Kidney (tissue), 2 donors: ENCODE measurements around a stretch of chr6.

- PRO-cap = no peak
- RRBS = no CpG with 5 or more reads among the region's 14 CpGs
These were observed 121.2 kb downstream of the MAP3K4 start for GRCh38 chr6:161112461-161113492.

DNA sequence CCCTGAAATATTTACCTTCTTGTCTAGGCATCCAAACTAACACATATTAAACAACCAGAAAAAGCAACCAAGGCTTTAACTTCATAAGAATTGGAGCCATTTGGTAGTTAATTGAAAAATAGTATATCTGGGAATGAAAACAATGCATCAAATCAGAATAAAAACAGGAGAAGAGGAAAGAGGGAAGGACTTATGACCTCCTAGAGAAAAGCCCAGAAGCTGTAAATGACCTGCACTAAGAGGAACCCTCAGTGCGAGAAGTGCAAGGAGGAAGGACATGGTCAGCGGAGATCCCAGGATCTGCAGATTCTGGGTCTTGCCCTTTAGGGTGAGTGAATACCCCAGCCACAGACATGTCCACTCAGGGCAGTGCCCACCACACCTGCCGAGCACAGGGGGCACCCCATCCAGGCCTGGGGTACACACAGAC is 101.9 kb downstream of the AGPAT4 start:
- PRO-cap = no peak
- RRBS = no CpG with 5 or more reads among the region's 3 CpGs

GRCh38 chr6:161194285-161194866 is 79.5 kb downstream of the AGPAT4 start:
- PRO-cap = no peak
- RRBS = no CpG with 5 or more reads among the region's 6 CpGs

- PRO-cap = no peak
- RRBS = no CpG with 5 or more reads among the region's 16 CpGs
These were observed 19.0 kb downstream of the AGPAT4 start for GRCh38 chr6:161254717-161255484.

GRCh38 chr6:161434745-161435408 is 161.0 kb upstream of the AGPAT4 start:
- PRO-cap = no peak
- RRBS = no CpG with 5 or more reads among the region's 10 CpGs

DNA sequence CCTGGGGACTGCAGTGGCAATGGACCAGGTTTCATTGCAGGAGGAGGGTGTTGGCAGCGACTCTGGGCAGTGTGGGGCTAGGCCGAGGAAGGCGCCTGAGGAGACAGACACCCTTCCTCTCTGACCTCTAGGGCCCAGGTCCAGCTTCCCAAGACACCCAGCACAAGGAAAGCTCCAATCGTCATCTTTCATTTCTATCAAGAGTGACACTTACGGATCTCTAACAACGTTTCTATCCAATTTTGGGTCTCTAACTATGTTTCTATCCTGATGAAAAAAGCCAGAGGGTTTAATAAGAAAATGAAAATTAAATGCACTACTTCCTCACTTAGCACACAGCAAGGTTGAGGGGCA is 339.4 kb downstream of the PRKN start:
- PRO-cap = no peak
- RRBS = no CpG with 5 or more reads among the region's 6 CpGs

DNA sequence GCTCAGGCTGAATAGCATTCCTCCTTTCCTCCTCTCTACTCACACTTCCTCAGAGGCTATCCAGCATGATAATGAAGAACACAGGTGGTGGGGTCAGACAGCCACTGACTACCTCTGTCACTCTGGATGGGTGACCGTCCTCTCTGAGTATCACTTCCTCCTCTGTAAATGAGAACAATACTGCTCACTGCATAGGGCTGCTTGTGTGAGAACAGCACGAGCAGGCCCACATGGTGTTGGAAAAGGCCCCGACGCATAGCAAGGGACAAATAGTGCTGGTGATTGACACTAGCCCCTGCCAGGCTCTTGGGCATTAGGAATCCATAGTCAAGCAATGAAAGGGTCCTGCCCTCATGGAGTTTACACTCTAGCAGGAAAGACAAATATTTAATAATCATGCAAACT is 239.1 kb downstream of the PRKN start:
- PRO-cap = no peak
- RRBS = no CpG with 5 or more reads among the region's 4 CpGs

GRCh38 chr6:163288684-163289032 is 125.9 kb upstream of the QKI start:
- PRO-cap = no peak
- RRBS = no CpG with 5 or more reads among the region's 5 CpGs

DNA sequence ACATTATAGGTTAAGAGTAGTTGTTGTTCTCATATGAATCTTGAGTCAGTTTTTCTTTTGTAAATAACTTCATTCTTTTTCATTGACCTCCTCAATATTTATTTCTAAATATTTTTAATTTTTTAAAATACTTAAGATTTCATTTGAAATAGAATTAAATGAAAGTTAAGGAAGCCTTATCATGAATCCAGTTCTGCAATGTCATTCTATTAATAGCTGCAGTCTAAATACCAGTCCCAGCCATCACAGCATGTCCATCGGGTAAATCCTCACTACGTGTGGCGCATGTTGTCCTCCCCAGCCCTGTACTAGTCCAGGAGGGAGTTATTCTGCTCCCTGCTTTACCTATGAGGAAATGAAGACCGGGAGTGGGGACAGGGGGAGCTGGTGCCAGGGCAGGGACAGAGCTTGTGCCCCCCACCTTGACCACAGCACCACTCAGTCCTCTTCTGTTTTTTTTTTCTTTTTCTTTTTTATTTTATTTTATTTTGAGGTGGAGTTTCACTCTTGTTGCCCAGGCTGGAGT is 125.1 kb upstream of the QKI start:
- PRO-cap = no peak
- RRBS = no CpG with 5 or more reads among the region's 4 CpGs

GRCh38 chr6:163352013-163352673 is 62.4 kb upstream of the QKI start:
- PRO-cap = no peak
- RRBS = no CpG with 5 or more reads among the region's 16 CpGs

GRCh38 chr6:163405559-163406394 is 8.7 kb upstream of the QKI start:
- PRO-cap = bidirectional peak, plus-strand start at chr6:163406007, minus-strand start at chr6:163406017
- RRBS = no CpG with 5 or more reads among the region's 14 CpGs

GRCh38 chr6:163441343-163442161 is 27.0 kb downstream of the QKI start:
- PRO-cap = no peak
- RRBS = no CpG with 5 or more reads among the region's 4 CpGs

DNA sequence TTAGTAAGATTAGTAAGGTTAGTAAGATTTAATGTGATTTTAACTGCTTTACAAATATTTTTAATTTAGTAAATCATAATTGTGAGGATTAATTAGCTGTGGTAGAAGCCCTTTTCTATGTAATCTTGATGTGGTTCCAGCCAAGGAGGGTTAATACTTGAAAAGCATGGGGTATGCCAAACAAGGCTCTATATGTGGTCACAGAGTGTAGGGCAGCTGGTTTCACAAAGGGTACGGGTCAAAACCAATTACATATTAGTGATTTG is 54.5 kb downstream of the QKI start:
- PRO-cap = no peak
- RRBS = no CpG with 5 or more reads among the region's 1 CpG

GRCh38 chr6:163500101-163500527 is 85.6 kb downstream of the QKI start:
- PRO-cap = no peak
- RRBS = no CpG with 5 or more reads among the region's 2 CpGs

GRCh38 chr6:163579466-163580522 is 165.3 kb downstream of the QKI start:
- PRO-cap = no peak
- RRBS = no CpG with 5 or more reads among the region's 11 CpGs

- PRO-cap = no peak
- RRBS = no CpG with 5 or more reads among the region's 9 CpGs
These were observed 349.9 kb downstream of the QKI start for GRCh38 chr6:163764298-163765020.

DNA sequence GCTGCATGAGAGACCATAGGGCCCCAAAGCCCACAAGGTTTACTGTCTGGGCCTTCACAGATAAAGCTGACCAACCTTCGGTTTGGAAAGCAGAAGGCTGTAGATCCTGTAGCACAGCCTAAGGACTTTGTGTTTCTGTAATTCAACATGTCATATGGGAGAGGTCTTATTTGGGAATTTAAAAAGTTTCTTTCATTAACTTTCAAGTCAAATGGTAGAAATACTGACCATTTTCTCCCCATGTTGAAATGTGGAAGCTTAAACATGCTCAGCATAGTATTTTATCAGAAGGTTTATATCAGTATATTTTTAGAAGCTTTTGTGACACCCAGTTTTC is 362.9 kb downstream of the QKI start:
- PRO-cap = no peak
- RRBS = no CpG with 5 or more reads among the region's 1 CpG

DNA sequence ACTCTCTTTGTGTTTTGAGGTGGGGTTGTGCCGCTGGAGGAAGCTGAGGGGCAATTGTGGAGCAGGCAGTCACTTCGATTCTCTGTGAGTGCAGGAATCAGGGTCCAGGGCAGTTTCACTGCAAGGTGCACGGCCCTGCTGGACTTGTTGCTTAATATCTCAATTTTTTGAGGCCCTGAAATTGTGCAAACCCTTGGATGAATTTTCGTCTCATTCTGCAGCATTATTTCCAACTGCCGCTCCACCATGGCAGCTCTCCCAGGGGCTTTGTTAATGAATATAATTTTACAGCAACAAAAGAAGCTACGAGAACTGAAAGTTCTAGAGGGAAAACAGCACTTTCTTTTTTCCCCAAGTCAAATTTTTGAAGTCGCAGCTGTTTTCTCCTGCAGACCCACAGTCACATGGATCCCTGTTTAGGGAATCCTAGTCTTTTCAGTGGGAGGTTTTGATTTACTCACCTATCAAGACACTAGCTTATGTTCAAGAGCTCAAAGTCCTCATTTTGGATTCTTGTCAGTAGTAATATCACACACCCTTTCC is 532.0 kb downstream of the QKI start:
- PRO-cap = no peak
- RRBS = no CpG with 5 or more reads among the region's 7 CpGs

GRCh38 chr6:164108103-164108612 is 693.6 kb downstream of the QKI start:
- PRO-cap = no peak
- RRBS = no CpG with 5 or more reads among the region's 7 CpGs

GRCh38 chr6:164415746-164416326 is 893.6 kb downstream of the C6orf118 start:
- PRO-cap = no peak
- RRBS = no CpG with 5 or more reads among the region's 6 CpGs